RPMI7951 (cell line): ENCODE measurements around a stretch of chr3.

DNA sequence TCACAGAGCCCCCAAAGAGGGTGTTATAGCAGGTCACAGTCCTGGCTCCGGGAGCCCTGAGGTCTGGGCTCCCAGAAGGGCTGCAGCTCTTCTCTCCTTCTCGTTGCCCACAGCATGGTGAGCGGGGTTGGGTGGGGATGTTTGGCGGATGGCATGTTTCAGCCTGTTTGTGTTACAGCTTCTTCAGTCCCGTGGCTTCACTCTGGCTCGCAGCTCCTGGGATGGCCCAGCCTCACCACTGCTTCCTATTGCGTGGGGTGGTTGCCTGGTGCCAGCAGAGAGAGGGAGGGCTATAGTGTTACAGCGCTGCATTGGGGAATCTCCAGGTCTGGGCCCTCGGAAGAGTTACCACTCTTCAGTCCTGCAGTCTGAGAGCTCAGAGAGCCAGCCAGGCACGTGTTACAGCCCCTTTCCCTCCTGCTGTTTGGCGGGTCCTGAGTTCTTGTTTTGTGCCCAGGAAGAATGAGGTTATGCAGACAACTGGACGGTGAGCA is 74.1 kb downstream of the NR1D2 start:
- RAMPAGE, long total RNA: no peak

- RAMPAGE, long total RNA: no peak
Observed at GRCh38 chr3:24244505-24245004, 250.1 kb downstream of the THRB start.

DNA sequence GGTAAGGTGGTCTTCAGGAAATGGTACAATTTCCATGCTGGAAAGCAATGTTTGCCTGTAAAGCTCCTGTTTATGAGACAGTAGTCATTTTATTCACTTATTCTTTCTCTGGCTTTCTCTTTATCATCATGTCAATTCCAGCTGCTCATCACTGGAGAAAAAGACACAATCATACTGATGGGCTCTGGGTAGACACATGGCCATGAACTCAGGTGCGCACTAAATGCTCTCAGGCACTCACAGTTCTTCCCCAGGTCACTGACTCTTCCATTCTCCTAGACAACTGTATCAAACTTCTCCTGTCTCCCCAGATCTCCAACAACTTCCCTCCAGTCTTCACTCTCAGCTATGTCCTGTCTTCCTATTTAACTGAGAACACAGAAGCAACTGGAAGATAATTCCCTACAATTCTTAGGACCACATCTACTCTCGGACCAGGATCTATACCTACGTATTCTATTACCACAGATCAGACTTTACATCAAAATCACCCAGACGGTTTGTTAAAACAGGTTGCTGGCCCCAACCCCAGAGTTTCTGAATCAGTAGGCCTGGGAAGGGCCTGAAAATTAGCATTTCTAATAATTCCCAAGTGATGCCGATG is 234.1 kb downstream of the THRB start:
- RAMPAGE, long total RNA: no peak

- RAMPAGE, long total RNA: no peak
Observed at GRCh38 chr3:24601348-24601895, 106.8 kb upstream of the THRB start.

GRCh38 chr3:25151348-25152037 is 276.6 kb upstream of the RARB start:
- RAMPAGE, long total RNA: no peak

DNA sequence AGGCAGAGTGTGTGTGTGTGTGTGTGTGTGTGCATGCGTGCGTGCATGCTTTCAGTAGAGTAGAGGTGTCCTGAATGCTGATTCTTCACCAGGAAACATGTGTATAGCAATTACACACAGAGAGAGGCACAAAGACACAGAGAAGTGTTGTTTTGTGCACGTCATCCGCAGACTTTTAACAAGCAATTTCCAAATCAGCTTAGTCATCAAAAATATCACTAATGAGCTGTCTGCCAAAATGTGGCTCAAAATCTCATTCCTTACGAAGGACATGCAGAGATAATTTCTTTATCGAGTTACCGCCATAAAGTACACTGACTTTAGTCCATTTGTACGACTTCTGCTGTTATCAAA is 275.0 kb upstream of the RARB start:
- RAMPAGE, long total RNA: no peak

- RAMPAGE, long total RNA: no peak
Observed at GRCh38 chr3:25453828-25454771, 26.0 kb downstream of the RARB start.

- RAMPAGE, long total RNA: no peak
Observed at GRCh38 chr3:25458131-25458482, 30.0 kb downstream of the RARB start.

GRCh38 chr3:25662822-25663365 is 1.8 kb downstream of the TOP2B start:
- RAMPAGE, long total RNA: no peak

DNA sequence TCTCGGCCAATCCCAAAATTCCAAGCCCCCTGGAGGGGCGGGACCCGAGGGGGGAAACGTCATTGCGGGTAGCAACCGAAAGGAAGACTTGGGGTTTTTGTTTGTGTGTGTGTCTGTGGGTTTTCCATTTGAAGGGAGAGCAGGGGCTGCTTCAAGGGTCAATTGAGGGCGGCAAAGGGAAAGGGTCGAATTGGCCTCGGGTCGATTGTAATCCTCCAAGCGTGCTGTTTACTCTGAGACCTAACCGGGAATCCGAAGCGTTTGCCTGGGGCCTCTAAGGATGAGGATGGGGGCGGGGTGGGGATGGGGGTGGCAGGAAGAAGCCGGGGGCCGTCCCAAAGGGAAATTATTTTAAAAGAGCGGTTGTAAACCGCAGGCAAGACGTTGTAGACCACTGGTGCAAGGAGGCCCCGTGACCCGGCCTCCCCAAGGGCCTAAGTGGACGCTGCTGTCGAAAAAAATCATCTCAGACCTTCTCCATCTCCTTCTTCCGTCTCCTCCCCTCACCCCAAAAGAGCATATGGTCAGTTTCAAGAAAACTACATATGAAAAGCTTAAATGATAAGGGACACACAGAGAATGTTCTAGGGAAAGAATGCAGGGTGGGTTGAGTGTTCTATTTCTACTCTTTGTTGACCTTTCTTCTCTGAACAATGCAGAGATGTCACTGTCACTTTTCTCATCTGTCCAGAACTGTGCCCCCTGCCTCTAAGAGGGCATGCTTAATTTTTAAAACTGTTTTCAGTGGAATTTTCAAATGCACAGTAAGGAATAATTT is 484 bp upstream of the TOP2B start:
- RAMPAGE, long total RNA: no peak

GRCh38 chr3:25783532-25784641 is 644 bp upstream of the NGLY1 start:
- RAMPAGE, long total RNA: no peak

- RAMPAGE, long total RNA: no peak
Observed at GRCh38 chr3:27482866-27483676, 1.1 kb downstream of the SLC4A7 start.

DNA sequence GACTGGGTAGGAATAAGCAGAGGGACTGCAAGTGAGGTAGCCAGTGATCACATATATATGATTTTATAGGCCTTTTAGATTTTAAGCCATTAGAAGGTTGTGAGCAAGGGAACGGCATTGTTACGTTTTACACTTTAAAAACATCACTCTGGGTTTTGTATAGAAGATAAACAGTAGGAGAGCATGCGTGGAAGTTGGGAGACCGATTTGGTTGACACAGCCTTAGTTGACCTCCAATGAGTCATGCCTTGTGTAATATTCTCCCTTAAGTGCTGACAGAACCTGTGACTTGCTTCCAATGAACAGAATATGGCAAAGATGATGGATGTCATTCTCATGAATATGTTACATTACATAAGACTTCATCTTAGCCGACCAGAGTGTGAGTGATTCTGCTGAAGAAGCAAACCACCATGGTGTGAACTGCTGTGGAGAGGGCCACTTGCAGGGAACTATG is 37.2 kb upstream of the SLC4A7 start:
- RAMPAGE, long total RNA: no peak

DNA sequence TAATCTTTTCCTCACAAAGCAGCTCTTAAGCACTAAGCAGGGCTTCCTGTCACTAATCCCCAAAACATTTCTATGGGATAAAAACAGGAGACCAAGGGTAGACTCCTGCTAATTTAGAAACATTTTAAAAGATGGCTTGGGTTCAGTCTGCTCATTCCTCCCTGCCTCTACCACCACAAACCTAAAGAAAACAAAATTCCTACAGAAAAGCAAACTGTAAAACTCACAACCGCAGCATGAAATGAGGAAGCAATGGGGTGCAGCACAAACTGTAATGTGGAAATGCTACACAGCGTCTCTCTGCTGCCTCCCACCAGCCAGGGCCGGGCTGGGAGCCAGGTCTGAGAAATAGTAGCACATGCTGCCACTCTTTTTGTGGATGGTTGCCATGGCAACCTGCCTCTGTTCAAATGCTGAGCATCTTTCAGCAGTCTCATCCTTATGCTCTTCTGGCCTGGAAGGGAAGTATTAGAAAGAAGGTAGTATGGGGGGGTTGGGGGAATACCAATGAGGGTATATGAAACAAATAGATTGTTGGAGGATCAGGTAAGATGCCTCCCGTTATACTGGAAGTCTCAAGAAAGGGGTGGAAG is 55.4 kb downstream of the EOMES start:
- RAMPAGE, long total RNA: no peak

- RAMPAGE, long total RNA: no peak
Observed at GRCh38 chr3:28007929-28008766, 233.3 kb upstream of the CMC1 start.

- RAMPAGE, long total RNA: no peak
Observed at GRCh38 chr3:28277289-28278344, 36.2 kb downstream of the CMC1 start.

- RAMPAGE, long total RNA: no peak
Observed at GRCh38 chr3:28337660-28338147, 10.8 kb upstream of the ZCWPW2 start.

- RAMPAGE, long total RNA: no peak
Observed at GRCh38 chr3:28575105-28575813, 226.6 kb upstream of the AZI2 start.

GRCh38 chr3:29488194-29488711 is 207.4 kb downstream of the RBMS3 start:
- RAMPAGE, long total RNA: no peak

DNA sequence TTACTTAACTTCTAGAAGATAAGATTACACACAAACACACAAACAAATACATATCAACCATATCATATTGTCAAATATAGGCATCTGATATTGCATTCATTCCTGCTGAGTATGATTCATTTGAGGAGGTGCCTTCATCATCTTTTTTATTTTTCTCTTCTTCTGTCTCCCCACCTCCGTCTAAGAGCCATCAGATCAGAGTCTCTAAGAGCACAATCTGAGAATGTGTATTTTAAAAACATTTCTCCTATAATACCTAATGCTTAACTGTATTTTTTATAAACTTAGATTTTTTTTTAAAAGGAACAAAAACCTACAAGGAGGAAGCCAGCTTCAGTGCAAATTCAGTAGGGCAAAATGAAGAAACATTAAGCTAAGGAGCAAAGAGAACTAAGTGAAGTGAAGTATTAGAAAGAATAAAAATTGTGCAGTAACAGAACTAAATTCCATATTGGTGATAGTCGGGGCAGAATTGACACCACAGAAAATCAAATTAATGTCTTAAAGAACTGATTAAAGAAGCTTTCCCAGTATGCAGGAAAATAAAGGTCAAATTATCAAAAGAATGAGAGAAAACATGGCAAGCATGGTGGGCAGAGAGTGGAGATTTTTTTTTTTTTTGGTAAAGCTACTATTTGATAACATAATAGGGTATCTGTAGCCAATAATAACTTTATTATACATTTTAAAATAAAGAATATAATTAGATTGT is 317.8 kb downstream of the RBMS3 start:
- RAMPAGE, long total RNA: no peak